NCI-H460 (cell line): ENCODE measurements around a stretch of chr4.

RAMPAGE:
- cytosol, long total RNA: no peak
- long total RNA: no peak
- nucleus, long total RNA: no peak
Measured at GRCh38 chr4:132123675-132124474, 1025.2 kb upstream of the PCDH10 start.

RAMPAGE:
- cytosol, long total RNA: no peak
- long total RNA: no peak
- nucleus, long total RNA: no peak
Measured at GRCh38 chr4:132344801-132345210, 804.3 kb upstream of the PCDH10 start.

DNA sequence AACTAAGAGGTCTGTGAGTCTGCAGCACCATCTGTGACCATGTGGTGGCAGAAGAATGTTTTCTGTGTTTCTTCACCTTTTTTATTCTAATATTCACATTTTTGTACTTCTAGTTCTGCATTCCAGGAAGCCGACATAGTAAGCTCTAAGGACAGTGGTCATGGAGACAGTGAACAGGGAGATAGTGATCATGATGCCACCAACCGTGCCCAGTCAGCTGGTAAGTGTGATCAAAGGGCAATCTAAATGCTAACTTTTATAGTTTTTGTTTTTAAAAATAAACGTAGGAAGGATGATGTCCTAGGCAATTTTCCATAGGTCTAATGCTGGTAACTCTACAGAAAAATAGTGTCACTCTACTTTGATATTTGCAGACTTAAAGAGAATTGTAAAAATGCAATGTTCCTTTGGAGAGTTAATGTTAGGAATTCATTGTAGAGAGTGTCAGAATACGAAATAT, 5.7 kb downstream of the PCDH10 start:
RAMPAGE:
- cytosol, long total RNA: no peak
- long total RNA: no peak
- nucleus, long total RNA: no peak

GRCh38 chr4:134622691-134623350, 421.2 kb upstream of the PABPC4L start:
RAMPAGE:
- cytosol, long total RNA: no peak
- long total RNA: no peak
- nucleus, long total RNA: no peak

GRCh38 chr4:135995908-135996220, 1536.4 kb downstream of the PCDH18 start:
RAMPAGE:
- cytosol, long total RNA: no peak
- long total RNA: no peak
- nucleus, long total RNA: no peak

RAMPAGE:
- cytosol, long total RNA: no peak
- long total RNA: no peak
- nucleus, long total RNA: no peak
Measured at GRCh38 chr4:136395245-136395775, 1137.0 kb downstream of the PCDH18 start.

DNA sequence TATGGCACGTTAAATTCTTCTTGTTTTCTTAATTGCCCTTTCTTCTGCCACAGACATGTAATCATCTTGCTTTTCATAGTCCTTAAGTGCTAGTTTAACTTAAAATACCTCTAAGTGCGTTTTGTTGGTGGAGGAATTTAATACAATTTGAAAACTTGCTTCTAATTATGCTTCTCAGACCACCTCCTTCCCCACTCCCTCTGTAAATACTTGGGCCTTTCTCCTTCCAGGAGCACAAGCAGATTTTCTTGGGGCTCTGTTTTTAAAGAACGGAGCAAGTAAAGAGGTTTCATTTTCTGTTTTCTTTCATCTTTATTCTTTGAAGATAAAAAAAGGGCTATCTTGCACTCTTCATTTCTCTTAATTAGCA, 560 bp upstream of the PCDH18 start:
RAMPAGE:
- cytosol, long total RNA: no peak
- long total RNA: no peak
- nucleus, long total RNA: no peak

GRCh38 chr4:138255892-138256272, 13.7 kb upstream of the SLC7A11 start:
RAMPAGE:
- cytosol, long total RNA: start-site peak on the minus strand at chr4:138256008-138256038, 18 and 10 reads in 2 replicates
- long total RNA: no peak
- nucleus, long total RNA: no peak

DNA sequence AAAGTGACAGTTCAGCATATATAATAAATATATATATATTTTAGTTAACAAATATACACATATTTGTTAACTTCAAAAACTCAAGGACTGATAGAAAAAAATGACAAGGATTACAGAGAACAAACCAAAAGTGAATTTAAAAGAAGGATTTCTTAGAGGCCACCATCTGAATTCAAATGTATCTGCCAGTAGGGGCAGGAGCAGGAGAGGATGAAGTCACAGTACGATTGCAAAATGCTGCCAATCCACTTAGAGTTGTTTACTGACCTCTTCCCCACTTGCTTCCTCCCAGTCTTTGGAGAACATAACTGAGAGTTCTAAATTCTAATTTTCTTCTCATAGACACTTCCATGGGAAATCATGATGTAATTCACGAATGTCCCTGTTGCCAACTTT, 33.8 kb upstream of the NOCT start:
RAMPAGE:
- cytosol, long total RNA: no peak
- long total RNA: no peak
- nucleus, long total RNA: no peak

DNA sequence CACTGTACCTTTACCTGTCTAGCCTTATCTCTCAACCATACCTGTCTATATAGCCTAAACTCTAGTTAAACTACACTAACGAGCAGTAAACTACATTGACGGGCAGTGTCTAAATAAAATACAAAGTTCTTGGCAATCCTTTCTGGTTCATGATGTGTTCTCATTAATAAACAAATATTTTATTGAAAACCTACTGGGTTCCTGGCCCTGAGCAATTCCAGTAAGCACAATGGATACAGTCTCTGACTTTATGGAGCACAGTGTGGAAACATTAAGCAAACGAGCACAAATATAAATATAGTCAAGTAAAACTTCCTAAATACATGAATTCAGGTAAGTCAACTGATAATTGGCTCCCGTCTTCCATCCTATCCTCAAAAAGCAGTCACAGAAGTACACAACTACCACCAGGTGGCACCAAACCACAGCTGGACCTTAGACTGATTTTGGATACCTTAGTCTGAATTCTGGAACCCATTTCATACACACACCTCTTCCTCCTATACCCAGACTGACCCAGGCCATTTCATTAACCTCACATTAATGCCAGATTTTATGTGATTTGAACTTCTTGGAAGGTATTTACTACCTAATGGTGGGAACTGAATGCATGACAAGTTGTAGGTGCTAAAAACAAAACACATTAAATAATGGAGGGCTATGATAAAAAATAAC, 77.7 kb downstream of the ELF2 start:
RAMPAGE:
- cytosol, long total RNA: no peak
- long total RNA: no peak
- nucleus, long total RNA: no peak

RAMPAGE:
- cytosol, long total RNA: no peak
- long total RNA: no peak
- nucleus, long total RNA: no peak
Measured at GRCh38 chr4:139401274-139401831, 52.6 kb upstream of the RAB33B start.

RAMPAGE:
- cytosol, long total RNA: no peak
- long total RNA: no peak
- nucleus, long total RNA: no peak
Measured at GRCh38 chr4:139463537-139464222, 9.8 kb downstream of the RAB33B start.

DNA sequence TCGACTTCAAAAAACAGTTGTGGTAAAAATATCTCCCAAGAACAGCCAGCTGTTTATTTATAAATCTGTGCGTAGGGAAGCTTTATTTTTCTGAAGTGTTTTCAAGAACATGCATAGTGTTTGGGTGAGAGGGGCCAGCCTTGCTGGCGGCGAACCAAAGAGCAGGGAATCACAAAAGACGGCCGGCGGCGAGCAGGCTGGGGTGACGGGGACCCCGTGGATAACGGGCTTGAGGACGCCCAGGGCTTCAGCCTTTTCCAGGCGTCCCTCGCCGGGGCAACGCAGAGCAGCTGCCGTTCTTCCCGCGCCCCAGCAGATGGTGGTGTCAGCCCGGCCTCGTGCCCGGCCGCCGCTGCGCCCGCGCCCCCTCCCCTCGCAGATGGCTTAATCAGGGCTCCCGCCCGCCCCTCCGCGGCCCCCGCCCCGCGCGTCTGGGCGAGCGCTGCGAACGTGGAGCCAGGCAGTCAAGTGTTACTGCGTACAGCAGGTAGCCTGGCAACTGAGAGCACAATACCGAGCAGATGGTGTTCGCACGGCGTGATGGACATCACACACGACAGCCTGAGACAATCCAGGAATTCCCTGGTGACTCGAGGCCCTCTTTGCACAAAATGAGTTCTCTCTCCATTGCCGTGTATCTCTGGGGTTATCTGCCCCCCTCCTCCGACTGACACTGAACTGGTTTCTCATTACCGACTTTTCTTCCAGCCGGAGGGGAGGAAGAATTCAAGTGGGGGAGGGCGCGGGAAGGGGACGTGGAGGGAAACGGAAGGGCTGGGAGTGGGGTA, 69.2 kb downstream of the MGST2 start:
RAMPAGE:
- cytosol, long total RNA: no peak
- long total RNA: no peak
- nucleus, long total RNA: no peak

DNA sequence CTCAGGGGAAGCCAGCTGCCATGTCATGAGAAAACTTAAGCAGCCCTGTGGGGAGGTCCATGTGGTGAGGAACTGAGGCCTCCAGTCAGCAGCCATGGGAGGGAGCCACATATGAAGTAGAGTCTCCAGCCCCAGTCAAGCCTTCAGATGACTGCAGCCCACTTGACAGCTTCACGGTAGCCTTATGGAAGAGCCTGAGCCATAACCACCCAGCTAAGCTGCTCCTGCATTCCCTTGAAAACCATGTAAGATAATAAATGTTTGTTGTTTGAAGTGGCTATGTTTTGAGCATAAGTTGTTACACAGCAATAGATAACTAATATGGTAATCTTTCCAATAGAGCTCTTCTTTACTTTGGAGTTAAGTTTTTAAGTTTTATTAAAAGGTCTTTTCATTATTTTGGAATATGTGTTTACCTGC, 208.0 kb downstream of the MGST2 start:
RAMPAGE:
- cytosol, long total RNA: no peak
- long total RNA: no peak
- nucleus, long total RNA: no peak

DNA sequence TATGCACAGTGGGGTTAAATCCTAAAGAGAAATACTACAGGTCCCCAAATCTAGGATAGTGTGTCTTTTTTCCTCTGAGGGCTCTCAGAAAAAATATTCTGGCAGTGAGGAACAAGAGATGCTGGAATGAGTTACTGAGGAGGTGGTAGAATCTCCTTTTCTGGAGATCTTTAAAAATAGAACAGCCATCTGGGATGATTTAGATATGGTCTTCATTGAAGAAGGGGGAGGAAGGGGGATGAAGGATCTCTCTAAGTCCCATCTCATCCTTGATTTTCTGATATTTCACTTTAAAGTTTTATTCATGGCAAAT, 235.0 kb downstream of the MAML3 start:
RAMPAGE:
- cytosol, long total RNA: no peak
- long total RNA: no peak
- nucleus, long total RNA: no peak

RAMPAGE:
- cytosol, long total RNA: no peak
- long total RNA: no peak
- nucleus, long total RNA: no peak
Measured at GRCh38 chr4:139920903-139921381, 233.0 kb downstream of the MAML3 start.

RAMPAGE:
- cytosol, long total RNA: no peak
- long total RNA: no peak
- nucleus, long total RNA: no peak
Measured at GRCh38 chr4:139988827-139989202, 165.2 kb downstream of the MAML3 start.

DNA sequence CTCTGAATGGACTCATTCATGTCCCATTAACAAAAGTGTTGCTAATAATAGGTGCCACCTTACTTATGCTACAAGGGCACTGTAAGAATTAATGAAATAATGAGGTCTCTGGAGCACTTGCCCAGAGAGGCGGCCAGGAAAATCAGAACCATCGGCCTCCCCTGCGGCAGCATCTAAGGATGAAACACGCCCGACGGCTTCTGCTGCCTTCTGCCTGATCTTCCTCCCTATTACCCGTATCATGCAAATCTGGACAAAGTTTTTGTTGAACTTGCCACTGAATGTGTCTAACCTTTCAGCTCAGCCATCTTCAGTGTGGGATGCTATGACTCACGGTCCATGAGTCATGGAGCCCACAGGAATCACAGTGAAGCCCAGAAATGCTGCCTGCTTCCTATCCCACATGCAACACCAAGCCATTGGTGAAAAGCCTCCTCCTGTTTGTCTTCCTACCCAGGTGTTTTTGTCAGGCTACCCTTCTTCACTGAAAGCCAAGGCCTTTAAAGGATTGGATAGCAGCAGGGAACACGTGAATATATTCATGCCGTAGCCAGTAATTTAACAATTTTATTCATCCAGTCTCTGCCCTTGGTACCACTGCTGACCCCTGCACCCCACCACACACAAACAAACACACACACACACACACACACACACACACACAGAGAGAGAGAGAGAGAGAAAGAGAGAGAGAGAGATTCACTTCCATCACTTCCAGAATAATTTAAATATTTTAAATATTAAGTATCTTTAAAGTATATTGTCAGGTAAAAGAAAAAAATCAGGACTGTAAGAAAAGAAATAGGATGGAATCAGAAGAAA, 164.6 kb downstream of the MAML3 start:
RAMPAGE:
- cytosol, long total RNA: no peak
- long total RNA: no peak
- nucleus, long total RNA: no peak

GRCh38 chr4:140027002-140027891, 126.7 kb downstream of the MAML3 start:
RAMPAGE:
- cytosol, long total RNA: no peak
- long total RNA: no peak
- nucleus, long total RNA: no peak

DNA sequence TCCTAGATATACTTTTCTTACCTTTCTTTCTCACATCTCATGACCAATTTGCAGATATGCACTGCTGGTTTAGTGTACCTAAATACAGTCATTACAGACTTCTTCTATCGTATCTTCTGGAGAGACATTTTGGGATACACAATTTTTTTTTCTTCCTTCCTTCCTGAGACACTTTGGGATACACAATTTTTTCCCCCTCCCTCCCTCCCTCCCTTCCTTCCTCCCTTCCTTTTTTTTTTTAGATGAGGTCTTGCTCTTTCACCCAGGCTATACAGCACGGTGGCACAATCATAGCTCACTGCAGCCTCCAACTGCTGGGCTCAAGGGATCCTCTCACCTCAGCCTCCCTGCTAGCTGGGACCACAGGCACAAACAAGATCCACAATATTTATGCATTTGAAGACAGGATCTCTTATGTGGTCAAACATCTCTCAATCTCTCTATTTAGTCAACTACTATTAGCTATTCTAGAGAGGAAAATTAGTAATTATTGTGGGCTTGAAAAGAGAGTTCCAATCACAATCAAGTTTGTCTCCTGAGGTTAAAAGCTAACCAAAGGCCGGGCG, 34.5 kb downstream of the MAML3 start:
RAMPAGE:
- cytosol, long total RNA: no peak
- long total RNA: no peak
- nucleus, long total RNA: no peak